SEM (cell line): Measurements from ENCODE around the genes NUP93 and DRC7.

- PRO-cap, result no peak
Measured at GRCh38 chr16:56576775-56577590, 12.1 kb downstream of the MT4 start.

DNA sequence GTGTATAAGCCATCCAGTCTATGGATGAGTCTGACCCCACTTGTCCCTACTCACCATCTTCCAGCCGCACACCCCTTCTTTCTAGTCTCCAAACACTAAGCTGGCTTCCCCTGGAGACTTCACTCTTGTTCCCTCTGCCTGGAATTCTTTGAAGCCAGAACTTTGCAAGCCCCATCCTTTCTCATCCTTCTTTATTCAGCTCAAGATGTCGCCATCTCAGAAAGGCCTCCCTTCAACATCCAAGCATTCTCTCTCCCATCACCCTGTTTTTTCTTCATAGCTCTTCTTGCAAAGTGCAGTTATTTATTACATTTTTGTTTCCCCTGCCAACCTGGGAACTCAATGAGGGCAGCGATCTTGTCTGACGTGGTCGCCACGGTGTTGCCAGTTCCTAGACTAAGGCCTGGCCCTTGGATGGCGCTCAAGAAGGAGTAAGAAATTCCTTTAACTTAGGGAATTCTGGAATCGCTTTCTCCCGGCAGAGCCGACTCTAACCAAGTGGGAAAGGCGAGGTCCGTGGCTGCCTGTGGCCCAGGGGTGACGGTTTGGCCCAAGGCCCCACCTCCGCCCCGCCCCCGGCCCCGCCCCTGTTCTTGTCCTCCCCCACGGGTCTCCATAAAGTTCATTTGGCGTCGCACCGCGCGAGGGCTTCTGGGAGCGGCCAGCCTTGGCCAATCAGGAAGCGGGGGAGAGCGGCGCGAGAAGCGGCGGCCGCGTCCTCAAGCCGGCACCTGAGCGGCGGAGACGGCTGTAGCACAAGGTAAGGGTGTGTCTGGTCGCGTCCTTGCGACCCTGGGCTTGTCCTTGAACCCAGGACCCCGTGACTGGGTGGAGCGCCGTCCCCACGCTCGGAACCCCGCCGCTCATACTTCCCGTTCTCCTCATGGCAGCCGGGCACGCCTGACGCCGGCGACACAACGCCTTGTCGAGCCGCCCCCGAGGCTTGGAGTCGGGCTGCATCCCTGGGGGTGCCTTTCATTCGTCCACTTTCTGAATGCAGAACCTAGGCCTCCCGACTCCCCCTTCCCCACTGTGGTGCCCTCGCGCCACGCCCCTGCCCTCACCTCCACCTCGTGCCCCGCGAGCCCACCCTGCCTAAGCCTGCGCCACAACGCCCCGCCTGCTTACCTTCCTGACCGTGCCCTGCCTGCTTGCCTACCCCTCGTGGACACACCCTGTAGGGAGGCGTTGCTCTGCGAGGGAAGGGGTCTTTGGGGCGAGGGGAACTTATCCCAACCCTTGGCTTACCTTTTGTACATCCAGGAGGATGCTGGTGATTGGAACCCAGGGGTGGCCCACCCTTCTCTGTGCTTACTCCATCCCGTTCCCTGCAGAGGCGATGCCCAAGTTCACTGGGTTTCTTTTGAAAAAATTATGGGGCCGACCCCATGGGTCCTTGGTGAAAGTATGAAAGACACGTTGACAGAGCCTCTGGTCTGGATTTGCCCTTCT is at the start of gene NUP93:
Gene NUP93 (plus strand): TSS at position 678 of the 1,452 bp plus-strand sequence.
- PRO-cap, result bidirectional peak, plus-strand start at position 678 of the sequence, minus-strand start at position 528 of the sequence; bidirectional peak, plus-strand start at position 866 of the sequence, minus-strand start at position 916 of the sequence; unidirectional peak, minus-strand start at position 1,131 of the sequence

GRCh38 chr16:56743545-56744303 is 13.8 kb downstream of the NUP93 start:
- PRO-cap, result no peak

GRCh38 chr16:56750086-56750449 is 20.1 kb downstream of the NUP93 start:
- PRO-cap, result no peak

DNA sequence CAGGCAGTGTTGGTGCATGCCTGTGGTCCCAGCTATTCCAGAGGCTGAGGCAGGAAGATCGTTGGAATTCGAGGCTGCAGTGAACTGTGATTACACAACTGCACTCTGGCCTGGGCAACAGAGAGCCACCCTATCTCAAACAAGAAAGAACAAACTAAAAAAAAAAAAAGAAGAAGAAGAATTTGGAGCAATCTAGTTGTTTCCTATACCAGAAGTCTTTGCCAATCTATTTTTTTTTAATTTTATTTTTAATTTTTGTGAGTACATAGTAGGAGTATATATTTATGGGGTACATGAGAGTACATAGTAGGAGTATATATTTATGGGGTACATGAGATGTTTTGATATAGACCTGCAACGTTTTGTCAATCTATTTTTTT is 6.1 kb downstream of the CETP start:
- PRO-cap, result no peak

GRCh38 chr16:57000341-57001122 is 11.2 kb downstream of the NLRC5 start:
- PRO-cap, result bidirectional peak, plus-strand start at chr16:57000905, minus-strand start at chr16:57000680

DNA sequence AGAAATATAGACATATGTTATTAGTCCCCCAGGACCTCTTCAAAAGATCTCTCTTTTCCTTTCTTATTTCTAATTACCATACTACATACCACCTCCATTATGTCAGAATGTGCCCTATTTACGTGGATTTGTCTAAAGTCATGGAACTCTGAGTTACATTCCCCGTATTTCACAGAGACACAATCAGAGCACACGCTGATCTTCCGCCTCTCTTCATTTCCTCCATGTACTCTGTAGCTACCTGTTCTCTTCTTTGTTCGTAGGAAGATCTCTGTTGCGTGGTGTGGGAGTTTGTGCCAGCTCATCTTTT is 26.8 kb downstream of the NLRC5 start:
- PRO-cap, result no peak

GRCh38 chr16:57045635-57046284 is 46.6 kb upstream of the CPNE2 start:
- PRO-cap, result no peak

DNA sequence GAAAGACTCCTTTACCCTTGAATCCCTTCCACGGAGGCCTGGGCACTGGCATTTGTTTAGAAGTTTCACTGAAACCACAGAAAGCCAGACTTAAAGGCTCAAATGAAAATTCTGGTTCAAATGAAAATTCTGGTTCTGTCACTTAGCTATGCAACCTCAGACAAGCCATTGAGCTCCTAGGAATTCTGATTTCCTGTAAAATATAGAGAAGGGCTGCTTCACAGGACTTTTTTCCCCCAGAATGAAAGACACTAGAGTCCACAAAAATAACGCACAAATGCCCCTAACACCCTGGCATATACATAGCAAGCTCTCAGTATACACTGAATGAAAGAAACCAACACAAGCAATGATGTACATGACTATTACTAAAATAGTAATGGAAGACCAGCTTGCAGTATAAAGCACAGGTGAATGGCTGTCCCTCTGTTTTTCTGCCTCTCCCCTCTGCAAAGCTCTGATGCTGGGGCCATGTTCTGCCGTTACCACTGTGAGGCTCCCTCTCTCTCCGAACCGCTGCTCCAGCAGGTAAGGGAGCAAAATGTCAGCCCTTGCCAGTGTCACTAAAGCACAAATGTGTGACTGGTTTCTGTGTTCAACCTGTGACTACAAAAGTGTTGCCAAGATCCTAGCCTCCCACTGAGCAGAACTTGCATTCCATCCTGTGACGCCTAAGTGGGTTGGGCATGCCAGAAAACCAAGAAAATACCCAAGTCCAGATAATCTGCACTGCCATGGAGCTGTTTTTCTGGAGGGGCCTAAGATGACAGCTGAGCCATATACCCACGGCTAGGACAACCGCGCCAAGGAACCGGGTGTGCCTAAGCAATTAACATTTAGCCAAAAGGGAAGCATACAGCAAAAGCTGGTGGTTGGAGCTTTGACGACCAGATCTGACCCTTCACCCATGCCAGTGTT is 35.3 kb downstream of the PSME3IP1 start:
- PRO-cap, result no peak

DNA sequence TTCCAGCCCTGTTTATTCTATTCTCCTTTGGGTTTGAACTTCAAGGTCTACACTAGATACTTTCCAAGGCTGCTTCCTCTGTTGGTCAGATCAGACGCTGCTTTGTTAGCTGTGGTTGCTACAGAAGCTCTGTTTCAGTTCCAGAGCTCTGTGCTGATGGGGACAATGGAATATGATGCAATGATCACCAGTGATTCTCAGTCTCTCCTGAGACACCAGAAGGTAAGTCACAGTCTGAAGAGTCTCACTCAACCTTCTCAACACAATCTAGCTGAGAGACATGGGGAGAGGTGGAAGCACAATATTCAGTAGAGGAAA is 33.7 kb downstream of the PSME3IP1 start:
- PRO-cap, result unidirectional peak, plus-strand start at position 265 of the sequence

- PRO-cap, result unidirectional peak, plus-strand start at chr16:57260480
Measured at GRCh38 chr16:57260225-57260801, 15.3 kb downstream of the ARL2BP start.

- PRO-cap, result no peak
Measured at GRCh38 chr16:57265951-57266481, 18.5 kb downstream of the PLLP start.

- PRO-cap, result no peak
Measured at GRCh38 chr16:57408946-57409574, 4.5 kb downstream of the CCL17 start.

DNA sequence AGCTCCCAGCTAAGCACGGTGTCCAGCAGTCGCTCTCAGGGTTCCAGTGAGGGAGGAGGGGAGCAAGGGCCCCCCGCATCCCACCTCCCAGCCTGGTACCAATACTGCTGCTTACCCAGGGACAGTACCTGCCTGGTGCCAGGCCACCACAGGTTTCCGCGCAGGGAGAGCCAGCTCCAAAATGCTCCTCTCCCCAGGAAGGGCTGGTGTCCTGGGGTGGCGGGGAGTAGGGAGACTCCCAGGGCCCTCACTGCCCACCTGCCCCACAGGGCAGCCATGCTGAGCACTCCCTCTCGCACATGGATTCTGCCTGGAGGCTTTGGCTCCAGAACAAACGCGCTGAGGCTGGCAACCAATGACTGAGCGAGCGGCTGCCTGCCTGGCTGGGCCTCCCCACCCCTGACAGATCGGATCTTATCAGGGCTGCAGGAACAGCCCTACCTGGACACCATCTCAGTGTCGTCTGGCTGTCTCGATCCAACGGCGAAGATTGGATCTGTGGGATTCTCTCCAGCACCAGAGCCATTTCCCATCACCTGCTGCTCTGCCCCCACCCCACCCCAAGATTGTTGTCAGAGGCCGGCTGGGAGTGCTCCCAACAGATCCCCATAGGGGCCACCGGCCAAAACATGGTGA is 2.3 kb downstream of the DOK4 start:
- PRO-cap, result no peak

GRCh38 chr16:57590538-57590990 is 37.9 kb upstream of the ADGRG1 start:
- PRO-cap, result no peak

DNA sequence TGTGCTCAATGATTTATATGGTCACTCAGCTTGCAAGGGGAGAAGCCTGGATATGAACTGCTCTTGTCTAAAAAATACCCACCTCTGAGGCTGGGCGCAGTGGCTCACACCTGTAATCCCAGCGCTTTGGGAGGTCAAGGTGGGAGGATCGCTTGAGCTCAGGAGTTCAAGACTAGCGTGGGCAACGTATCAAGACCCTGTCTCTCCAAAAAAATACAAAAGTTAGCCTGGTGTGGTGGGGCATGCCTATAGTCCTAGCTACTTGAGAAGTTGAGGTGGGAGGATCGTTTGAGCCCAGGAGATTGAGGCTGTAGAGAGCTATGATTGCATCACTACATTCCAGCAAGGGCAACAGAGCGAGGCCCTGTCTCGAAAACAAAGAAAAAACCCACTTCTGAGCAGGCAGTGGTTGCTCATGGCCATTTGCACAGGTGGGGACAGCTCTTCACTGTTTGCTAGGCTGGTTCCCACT is 4.3 kb upstream of the ADGRG1 start:
- PRO-cap, result no peak

GRCh38 chr16:57638993-57639627 is 10.7 kb downstream of the ADGRG1 start:
- PRO-cap, result no peak

DNA sequence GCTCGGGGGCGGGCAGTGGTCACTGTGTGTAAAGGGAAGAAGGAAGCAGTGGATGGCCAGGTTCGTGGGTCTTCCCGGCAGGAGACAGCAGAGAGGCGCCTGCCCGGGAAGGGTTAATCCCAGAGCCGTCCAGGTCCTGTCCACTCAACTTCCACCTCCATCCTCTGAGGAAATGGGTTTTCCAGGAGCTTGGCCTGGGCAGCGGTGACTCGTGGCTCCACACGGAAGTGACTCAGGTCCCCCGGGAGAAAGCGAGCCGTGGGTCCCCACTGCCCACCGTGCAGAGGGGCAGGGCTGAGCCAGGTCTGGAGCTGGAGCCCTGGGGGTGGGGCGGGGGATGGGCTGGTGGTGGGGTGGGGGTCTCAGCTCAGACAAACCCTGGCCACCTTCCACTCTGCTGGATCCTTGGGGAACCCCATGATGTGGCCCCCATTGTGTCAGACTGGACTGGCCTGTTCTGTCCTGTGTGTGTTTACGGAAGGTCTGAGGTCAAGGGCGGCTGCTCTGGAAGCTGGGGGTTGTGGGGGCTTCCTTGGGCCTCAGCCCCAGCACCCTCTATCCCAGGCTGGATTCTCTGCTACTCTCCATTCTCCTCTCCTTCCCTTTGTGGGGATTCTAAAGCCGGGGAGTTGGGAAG is 17.7 kb downstream of the ADGRG1 start:
- PRO-cap, result no peak

DNA sequence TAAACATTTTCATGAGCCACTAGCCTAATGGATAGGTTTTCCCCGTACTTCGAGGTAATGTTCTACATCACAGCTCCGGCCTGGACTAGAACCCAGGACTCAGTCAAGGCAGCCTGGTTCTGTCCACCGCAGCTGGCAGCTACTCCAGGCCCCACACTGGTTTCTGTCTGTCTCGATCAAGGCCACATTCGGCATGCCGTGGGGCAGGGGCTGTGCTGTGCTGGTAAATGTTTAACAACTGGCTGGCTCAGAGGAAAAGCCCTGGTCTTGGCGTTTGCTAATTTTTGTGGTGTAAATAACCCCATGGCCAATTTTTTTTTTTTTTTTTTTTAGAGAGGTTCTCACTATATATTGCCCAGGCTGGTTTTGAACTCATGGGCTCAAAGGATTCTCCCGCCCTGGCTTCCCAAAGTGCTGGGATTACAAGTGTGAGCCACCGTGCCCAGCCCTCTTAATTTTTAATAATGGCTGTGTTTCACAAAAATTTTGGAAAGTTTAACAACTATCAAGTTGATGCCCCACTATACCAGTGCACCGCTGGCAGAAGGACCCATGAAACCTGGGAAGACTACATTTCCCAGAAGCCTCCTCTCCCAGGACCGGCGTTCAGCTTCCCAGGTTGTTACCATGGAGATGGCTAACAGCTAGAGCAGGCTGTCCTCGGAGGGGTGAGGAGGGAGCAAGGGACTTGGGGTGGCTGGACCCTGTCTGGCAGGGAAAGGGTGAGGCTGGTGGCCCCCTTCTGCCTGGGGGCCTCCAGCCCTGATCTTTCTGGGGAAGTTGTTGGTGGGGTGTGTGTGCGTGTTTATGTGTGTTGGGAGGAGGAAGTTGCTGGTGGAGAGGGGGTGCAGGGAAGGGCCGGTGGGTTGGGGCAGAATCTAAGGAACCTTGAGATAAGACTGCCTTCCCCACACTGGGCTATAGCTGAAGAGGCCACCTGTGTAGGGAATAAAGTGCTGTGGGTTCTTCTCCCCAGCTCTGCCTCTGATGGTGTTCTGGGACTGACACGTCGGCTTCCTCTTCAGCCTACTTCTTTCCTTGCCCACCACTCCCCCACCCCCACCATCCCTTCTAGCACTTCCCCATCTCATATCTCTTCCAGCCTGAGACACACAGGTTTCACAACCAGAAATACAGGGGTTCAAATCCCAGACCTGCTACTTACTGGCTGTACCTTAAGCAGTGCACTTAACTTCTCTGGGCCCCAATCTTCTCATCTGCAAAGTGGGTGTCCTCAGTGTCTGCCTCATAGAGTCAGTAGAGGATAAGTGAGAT is at the start of gene DRC7:
Gene DRC7 (plus strand): TSS at position 622 of the 1,275 bp plus-strand sequence.
- PRO-cap, result unidirectional peak, plus-strand start at position 647 of the sequence; unidirectional peak, minus-strand start at position 1,004 of the sequence

- PRO-cap, result no peak
Measured at GRCh38 chr16:57764070-57764723, 28.6 kb downstream of the KATNB1 start.